Epidermal melanocyte (primary cell): ENCODE measurements around the genes ATP1B1 and SELL.

GRCh38 chr1:167714136-167714787 lies 7.5 kb upstream of the MPZL1 start:
- RRBS = 5% methylated on average over 9 of the region's 62 CpGs

DNA sequence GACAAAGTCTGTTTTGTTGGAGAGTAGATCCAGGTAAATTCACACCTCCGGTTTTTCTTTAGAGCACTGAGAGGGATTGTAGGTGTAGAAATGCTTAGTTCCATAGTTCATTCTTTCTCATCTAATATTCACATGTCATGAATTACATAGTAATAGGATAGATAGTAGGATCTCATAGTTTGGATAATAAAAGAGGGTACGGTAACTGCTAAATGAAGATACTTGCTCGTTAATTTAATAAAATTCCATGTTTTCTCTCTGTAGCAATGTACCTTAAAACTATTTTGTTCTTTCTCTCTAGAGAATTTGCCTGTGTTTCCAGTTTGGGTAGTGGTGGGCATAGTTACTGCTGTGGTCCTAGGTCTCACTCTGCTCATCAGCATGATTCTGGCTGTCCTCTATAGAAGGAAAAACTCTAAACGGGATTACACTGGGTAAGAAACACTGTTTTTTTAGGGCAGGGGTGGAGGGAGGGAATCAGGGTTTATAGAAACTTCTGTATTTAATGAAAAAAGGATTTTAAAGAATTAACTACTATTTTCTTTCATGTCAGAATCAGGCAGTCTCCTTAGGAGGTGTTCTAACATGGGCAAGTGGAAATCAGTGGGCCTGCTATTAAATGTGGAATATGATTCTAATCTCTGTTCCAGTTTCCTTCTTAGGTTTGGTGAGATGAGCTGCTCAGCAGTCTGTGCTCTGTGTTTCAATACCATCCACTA lies 51.3 kb downstream of the MPZL1 start:
- RRBS = no CpG with 5 or more reads among the region's 4 CpGs

DNA sequence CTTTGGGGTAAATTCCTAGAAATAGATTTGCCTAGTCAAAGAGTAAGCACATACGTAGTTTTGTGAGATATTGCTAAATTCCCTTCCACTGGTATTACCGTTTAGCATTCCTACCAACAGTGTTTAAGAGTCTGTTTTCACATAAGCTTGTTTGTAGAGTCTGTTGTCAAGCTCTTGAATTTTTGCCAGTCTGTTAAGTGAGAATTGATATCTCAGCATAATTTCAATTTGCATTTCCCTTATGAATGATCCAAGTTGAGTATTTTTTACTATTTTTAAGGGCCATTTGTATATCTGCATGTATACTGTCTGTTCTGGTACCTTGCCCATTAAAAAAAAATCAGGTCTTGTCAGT lies 37.0 kb upstream of the MPC2 start:
- RRBS = no CpG with 5 or more reads among the region's 2 CpGs

DNA sequence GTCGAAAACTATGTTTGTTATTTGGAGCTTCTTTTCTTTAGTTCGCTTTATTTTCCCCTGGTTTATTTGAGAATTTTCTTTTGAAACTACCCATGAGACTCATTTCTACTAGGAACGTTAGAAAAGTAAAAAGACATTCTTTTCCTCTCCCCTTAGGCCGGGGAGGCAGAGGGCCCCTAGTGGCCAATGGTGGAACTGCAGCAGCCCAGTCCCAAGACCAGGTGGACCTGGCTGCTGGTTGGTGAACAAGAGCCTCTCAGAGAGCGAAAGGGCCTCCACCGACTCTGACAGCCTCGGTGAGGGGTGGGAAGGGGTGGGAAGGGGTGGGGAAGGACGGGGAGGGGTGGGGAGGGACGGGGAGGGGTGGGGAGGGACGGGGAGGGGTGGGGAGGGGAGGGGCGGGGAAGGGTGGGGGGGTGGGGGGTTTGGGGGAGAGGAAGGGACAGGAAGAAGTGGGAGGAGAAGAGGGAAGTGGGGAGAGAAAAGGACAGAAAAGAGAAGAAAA lies 9.1 kb upstream of the GPR161 start:
- RRBS = no CpG with 5 or more reads among the region's 11 CpGs

GRCh38 chr1:168551687-168552267 lies 8.0 kb upstream of the XCL2 start:
- RRBS = no CpG with 5 or more reads among the region's 4 CpGs

- RRBS = no CpG with 5 or more reads among the region's 1 CpG
Measured at GRCh38 chr1:168600829-168601028, 24.3 kb downstream of the XCL1 start.

GRCh38 chr1:169017922-169018454 lies 88.5 kb upstream of the ATP1B1 start:
- RRBS = no CpG with 5 or more reads among the region's 2 CpGs

GRCh38 chr1:169106261-169107027 lies at the start of gene ATP1B1:
TSS of gene ATP1B1 (plus strand) at chr1:169106690.
- RRBS = 2% methylated on average over 30 of the region's 92 CpGs

DNA sequence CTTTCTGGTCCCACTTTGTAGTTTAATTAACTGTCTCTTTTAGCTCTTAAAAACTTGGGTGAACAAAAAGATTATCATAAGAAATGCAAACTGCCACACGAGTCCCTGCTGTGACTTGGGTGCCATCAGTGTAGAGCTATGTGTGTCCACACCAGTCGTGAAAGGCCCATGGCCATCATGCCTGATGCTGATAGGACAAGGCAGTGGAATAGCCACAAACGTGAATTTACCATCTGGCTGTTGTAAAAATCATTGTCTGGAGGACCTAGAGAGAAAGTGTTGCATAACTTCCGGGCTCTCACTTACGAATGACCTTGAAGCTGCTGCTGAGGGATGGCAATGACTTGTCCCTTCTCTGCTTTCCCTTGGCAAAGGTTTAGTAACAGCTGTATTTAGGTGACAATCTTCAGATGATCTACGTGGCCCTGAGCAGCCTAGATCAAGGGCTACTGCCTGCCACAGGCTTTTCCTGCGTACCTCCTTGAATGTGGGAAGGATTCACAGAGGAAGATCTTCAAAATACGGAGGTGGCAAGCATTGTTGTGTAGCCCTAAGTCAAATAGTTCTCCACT lies 5.7 kb downstream of the ATP1B1 start:
- RRBS = no CpG with 5 or more reads among the region's 8 CpGs

- RRBS = no CpG with 5 or more reads among the region's 1 CpG
Measured at GRCh38 chr1:169117241-169117974, 10.9 kb downstream of the ATP1B1 start.

GRCh38 chr1:169129816-169130353 lies 23.4 kb downstream of the ATP1B1 start:
- RRBS = no CpG with 5 or more reads among the region's 2 CpGs

DNA sequence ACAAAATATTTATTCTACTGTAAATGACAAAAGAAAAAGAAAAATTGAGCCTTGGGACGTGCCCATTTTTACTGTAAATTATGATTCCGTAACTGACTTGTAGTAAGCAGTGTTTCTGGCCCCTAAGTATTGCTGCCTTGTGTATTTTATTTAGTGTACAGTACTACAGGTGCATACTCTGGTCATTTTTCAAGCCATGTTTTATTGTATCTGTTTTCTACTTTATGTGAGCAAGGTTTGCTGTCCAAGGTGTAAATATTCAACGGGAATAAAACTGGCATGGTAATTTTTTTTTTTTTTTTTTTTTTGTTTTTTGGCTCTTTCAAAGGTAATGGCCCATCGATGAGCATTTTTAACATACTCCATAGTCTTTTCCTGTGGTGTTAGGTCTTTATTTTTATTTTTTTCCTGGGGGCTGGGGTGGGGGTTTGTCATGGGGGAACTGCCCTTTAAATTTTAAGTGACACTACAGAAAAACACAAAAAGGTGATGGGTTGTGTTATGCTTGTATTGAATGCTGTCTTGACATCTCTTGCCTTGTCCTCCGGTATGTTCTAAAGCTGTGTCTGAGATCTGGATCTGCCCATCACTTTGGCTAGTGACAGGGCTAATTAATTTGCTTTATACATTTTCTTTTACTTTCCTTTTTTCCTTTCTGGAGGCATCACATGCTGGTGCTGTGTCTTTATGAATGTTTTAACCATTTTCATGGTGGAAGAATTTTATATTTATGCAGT lies 25.4 kb downstream of the ATP1B1 start:
- RRBS = no CpG with 5 or more reads among the region's 5 CpGs

DNA sequence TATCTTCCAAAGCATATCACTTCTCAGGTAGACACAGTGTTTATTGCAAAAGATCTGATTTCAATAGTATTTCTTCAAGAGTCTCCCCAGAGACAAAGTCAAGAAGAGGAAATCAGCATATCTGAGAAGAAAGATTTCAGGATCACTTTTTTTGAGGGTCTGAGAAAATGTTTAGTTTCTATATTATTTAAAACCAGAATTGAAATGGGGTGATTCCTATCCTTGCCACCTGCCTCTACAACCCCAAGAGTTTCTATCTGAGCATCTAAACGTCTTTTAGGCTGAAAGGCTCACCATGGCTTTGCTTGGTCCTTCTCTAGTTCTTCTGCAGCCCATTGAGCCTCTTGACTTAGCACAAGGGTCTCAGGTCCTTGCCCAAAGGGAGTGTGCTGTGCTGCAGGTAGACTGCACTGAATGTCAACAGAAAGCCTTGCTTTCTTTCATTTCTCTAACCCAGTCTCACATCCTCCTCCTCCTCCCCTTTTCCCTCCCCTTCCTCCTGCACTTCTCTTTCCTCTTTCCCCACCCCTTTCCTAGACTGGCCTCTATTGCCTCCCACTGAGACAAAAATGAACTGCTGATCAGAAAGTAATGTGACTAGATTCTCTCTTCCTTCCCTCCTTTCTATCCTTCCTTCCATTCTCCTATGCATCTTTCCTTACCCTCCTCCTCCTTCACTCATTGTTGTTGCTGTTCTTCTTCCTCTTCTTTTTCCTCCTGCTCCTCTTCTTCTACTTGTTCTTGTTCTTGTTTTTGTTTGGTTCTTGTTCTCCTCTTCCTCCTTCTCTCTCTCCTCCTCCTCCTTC lies at the start of gene SELL:
Gene SELL, minus strand, starts transcription at position 419 of the 806 bp plus-strand sequence.
- RRBS = no CpG with 5 or more reads among the region's 1 CpG

GRCh38 chr1:169765900-169766498 lies 28.7 kb downstream of the METTL18 start:
- RRBS = no CpG with 5 or more reads among the region's 5 CpGs

DNA sequence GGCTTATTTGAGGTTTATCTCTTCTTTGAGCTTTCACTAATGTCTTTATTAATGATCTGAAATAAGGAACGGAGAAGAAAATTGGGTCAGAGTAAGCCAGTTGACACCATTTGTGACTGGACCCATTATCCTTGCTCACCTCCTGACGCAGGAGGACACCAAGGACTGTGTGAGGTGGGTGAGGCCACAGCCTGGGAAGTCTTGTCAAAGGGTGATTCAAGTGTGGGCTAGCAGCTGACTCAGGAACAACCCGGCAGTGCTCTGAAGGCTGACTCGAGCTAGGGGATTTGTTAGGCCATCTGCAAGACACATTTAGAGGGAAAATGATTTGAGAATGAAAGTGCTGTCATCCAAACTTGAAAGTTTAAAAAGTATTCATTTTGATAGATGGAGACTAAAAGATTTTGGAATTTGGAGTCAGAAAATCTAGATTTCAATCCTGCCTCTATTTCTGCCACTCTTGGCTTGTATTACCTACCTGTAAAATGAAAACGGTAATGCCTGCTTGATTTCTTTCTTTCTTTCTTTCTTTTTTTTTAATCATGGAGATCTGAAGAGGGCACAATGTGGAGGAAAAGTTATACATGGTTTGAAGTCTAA lies 21.3 kb downstream of the PRRX1 start:
- RRBS = no CpG with 5 or more reads among the region's 5 CpGs

- RRBS = no CpG with 5 or more reads among the region's 7 CpGs
Measured at GRCh38 chr1:171222784-171223530, 25.3 kb upstream of the FMO1 start.

DNA sequence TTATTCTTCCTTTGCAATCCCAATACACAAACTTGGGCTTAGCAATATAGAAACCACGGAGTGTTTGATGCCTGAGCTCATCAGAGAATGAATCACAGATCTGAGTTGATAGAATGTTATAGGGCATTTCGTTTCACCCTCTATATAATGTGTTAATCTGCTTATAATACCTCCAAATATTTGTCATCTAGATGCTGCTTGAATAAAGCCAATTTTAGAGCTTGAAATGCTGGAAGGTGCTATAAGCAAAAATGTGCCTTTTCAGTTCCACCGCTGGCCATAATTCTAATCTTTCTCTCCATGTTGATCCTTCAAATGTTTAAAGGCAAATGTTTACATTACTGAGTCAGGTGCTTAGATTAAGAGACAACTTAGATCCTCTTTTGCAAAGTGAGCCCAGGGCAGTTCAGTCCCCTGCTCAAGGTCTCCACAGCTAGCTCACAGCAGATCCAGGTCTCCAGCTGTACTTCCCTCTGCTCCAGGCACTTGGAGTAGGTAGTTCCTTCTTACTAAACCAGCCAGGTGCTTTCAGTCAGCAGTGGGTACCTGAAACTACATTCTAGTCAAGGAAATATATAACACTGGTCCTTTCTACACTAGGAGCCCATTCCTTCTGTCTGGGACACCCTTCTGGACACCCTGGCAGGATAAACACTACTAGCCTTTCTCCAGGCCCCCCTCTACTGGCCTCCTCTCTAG lies 6.8 kb downstream of the FMO1 start:
- RRBS = no CpG with 5 or more reads among the region's 3 CpGs

- RRBS = no CpG with 5 or more reads among the region's 4 CpGs
Measured at GRCh38 chr1:171321581-171322206, 7.7 kb downstream of the FMO4 start.